Neural progenitor cell (in vitro differentiated cells): ENCODE measurements around a stretch of chr3.

DNA sequence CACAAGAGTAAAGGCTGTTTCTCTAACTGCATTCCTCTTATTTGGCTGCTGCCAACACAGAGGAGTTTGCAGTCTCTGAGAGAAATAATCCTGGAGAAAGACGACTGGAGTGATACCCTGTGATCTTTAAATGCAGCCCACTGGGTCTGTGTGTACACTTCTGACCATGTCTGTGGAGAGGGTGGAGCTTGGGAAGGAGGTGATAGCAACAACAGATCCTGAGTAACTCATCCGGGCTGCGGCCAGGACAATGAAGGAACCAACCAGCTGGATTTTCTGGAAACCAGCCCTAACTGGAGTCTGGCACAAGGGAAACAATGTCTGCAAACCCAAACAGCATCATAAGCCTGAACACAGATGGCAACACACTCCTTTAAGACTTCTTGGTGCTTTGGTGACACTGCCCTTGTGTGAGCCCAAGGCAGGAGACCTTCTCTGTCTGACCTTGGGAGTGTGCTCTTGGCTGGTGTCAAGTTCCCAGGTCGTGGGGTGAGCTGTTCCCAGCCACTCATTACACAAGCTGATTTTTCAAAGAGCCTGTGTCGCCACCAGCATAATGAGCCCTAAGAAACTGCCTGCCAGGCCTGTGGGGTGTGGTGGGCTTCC is 8.0 kb downstream of the FYCO1 start:
- RAMPAGE, long total RNA = no peak

GRCh38 chr3:46096277-46096779 is 69.0 kb upstream of the XCR1 start:
- RAMPAGE, long total RNA = no peak

DNA sequence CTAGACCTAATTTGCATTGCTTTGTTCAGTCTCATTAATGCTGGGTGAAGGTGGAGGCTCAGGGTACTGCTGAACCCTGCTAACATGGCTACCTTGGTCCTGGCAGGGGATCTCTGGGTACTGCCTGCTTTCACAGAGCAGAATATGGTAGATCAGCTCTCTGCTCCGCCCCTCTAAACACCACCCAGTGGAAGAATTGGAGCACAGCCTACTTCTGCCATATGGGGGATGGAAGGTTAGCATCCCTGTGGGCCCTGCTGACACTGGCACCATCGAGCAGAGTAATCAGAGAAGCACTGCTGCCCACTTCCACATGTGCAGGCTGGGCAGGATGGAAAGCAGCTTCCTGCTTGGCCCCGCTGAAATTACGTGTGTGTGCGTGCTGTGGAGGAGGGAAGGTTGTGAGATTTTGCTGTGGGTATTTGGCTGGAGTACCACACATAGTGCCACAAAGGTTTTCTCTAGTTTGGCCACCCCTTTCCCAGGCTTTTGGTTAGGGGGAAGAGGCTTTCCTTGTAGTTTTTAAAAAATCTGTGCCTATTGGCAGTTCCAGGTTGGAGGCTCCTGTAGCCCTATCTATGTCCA is 24.8 kb downstream of the CCR1 start:
- RAMPAGE, long total RNA = no peak

- RAMPAGE, long total RNA = no peak
These were observed 432 bp upstream of the CCR2 start for GRCh38 chr3:46353417-46353941.

GRCh38 chr3:46371155-46371607 is 435 bp downstream of the CCR5 start:
- RAMPAGE, long total RNA = no peak

- RAMPAGE, long total RNA = no peak
These were observed 9.0 kb upstream of the RTP3 start for GRCh38 chr3:46488634-46489401.

- RAMPAGE, long total RNA = no peak
These were observed 7.7 kb downstream of the LRRC2 start for GRCh38 chr3:46558101-46559137.

GRCh38 chr3:46565131-46565541 is 966 bp downstream of the LRRC2 start:
- RAMPAGE, long total RNA = no peak

DNA sequence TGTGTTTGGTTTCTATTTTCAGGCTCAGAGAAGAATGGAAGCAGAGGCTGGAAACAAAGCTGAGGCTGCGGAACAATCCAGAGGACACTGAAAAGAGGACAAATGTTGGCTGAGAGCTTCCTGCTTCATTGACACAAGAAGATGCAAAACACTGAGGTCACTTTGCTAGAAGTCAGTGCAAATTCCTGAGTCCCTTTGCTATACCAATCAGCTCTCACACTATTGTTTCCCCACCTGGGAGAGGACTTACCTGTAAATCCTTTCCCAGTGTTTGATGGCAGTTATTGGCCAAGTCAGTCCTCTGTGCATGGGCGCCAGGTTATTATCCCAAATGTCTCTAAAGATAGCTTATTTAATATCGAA is 12.8 kb downstream of the FAM240A start:
- RAMPAGE, long total RNA = no peak

DNA sequence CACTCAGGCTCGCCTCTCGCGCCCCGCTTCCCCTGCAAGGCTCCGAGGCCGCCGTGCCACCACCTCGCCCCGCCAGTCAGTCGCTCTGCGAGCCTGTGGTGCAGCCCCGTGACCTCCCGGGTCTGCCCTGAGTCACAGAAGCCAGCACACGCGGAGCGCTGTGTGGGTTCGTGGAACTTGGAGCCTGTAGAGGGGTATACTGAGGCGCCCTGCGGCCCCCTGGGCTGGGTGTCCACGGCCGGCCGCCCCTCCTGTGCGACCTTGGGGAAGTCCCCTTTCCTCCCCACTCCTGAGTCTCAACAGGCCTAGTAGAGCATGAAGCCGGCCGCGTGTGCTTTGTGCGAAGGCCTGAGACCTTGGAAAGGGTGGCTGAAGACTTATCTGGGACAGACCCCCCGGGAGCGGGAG is 495 bp upstream of the ALS2CL start:
- RAMPAGE, long total RNA = no peak

DNA sequence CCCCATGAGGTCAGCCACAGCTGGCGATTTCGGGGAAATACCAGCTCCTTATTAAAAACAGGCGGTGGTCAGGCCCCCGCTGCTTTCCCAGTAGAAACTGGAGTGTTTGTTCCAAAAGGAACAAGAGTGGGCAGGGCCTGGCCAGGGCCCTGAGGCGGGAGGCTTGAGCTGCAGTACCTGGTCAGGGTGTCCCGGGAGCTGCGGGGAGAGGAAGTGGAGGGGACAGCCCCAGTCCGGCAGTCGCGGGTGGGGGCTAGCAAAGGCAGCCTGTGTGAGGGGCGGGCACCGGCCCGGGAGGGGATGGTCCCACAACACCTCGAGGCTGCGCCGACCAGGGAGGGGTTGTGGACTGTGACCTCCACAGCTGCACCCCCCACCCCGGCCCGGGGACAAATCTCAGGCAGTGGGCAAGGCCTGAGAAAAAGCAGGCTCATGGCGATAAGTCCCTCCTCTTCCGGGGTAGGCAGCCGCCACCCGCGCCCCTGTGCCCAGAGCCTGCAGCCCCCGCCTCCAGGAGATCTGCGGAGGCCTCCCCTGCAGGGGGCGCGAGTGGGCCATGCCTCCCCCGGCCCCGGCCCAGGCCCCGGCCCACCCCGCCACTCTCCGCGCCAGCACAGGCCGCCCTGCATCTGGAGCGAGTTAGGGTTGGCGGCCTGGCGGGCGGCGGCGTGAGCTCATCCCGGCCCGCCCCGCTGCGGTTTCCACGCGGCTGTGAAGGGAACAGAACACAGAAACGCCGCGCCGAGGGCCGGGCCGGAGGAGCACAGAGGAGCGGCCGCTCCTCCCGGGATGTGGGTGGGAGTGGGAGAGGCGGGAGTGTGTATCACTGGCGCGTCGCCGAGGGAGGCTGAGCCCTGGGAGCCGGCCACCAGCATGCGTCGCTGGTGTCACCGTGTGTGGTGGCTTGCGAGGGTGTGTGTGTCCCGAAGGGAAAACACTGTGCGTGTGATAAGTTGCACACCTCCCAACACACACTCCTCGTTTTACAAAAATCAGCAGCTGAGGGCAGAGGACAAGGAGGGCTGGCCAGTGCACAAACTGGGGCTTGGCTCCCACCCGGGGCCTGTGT is 17.4 kb downstream of the MYL3 start:
- RAMPAGE, long total RNA = no peak

GRCh38 chr3:46909340-46909875 is 31.9 kb downstream of the PTH1R start:
- RAMPAGE, long total RNA = no peak

GRCh38 chr3:46926745-46927918 is 49.4 kb downstream of the CCDC12 start:
- RAMPAGE, long total RNA = no peak

DNA sequence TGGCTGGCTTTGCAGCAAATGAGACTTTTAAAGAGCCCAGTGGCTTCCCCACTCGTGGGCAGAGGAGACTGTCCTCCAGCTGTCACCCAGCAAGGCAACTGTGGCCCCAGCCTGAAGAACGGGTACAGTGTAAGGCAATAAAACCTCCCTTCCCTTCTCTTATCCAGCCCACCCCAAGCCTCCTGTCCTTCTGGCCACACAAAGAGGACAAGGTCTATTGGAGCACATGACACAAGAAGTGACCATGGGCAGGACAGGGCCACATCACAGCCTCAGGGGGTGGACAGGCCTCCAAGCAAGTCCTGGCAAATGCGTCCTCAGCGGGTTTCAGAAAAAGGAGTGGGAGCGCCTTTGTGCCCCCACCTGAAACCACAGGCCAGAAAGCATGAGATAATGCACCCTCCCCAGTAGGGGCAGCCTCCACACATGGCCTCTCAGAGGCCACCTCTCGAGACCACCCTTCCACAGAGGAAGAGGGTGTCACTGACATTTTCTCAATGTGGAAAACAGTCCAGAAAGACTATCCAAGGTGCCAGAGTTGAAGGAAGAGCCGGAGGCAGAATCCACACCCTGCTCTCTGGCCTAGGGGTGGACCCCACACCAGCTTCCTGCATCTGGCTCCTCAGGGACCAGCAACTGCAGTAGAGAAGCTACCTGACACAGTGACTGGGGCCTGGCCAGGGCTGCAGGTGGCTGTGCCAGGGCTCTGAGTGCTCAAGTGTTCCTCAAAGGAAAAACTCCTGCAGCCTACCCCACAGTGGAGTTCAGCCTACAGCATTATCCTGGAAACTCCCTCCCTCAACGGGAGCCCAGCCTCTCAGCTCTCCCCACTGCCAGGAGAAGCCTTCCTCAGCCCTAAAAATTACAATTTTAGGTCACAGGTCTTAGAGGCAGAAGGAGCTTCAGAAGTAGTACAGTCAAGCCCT is 43.9 kb downstream of the CCDC12 start:
- RAMPAGE, long total RNA = no peak

DNA sequence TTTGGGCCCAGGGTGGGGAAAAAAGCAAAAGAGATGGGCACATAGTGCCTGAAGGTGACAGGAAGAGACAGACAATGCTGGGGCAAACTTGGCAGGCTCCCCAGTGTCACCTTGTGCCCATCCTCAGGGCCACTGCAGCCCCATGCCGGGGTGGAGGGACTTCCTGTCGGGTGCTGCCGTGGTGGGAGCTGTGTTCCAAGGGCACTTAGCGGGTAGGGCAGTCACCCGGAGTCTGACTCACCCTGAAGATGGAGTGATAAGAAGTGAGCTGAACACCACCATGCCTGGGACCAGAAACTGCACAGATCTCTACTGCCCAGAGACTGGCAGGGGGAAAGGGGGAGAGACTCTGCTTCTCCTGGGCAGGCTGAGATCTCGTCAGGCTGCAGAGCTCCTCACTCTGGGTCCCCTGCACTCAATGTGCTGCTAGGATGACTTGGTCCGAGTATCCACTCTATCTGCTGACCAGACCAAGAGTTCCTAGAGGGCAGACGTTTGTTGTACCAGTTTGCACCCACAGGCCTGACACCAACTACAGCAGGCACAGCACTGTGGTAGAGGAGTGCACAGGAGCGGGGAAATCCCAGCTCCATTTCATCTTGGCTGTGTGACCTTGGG is 29.2 kb downstream of the CCDC12 start:
- RAMPAGE, long total RNA = no peak

- RAMPAGE, long total RNA = no peak
These were observed 17.4 kb downstream of the CCDC12 start for GRCh38 chr3:46959032-46959756.

- RAMPAGE, long total RNA = no peak
These were observed 15.1 kb downstream of the NBEAL2 start for GRCh38 chr3:46994549-46995073.

DNA sequence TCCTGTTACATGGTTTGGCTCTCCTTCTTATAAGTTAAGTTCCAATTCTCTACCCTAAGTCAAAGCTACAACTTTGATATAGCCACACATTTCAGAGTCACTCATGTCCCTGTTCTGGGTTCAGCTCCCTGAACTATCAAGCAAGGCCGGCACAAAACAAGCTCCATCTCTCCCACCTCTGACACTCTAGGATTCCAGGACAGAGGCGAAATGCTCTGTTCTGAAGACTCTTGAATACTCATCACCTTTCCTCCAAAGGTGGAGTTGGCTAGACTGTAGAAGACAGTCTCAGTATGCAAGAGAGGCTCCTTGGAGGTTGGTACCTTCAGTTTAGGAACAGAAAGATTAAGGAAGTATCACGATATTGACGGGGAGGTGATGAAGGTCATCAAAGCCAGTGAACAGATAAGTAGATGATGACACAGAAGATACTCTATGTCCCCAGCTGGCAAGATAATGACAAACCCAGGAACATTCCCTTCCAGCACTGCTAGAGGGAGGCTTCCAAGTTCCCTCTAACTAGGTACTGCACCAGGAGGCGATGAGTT is 40.6 kb downstream of the NBEAL2 start:
- RAMPAGE, long total RNA = no peak

GRCh38 chr3:47057022-47057664 is 77.7 kb downstream of the NBEAL2 start:
- RAMPAGE, long total RNA = no peak

DNA sequence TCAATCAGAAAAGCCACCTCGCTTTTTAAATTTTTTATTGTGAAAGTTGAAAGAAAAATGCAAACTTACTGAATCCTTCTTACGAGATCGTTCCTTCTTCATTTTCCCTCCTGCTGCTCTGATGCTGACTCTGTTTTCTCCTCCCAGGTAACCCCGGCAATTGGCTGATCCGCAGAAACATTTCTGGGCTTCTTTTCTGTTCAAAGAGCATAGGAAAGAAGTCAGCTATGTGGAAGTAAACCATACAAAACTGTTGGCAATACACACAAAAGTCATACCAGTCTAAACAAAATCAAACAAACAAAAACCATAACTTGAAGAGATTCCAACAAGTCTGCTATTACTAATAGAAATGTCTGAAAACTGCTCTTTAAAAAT is 66.0 kb downstream of the SETD2 start:
- RAMPAGE, long total RNA = no peak